HTERT-HM (cell line): ENCODE results near the genes MBL2, CISD1, FAM13C, CDK1 and CABCOCO1.

GRCh38 chr10:52772613-52772994 lies at the start of gene MBL2:
TSS of gene MBL2 (minus strand) at chr10:52772784.
- RRBS: no CpG with 5 or more reads among the region's 3 CpGs

DNA sequence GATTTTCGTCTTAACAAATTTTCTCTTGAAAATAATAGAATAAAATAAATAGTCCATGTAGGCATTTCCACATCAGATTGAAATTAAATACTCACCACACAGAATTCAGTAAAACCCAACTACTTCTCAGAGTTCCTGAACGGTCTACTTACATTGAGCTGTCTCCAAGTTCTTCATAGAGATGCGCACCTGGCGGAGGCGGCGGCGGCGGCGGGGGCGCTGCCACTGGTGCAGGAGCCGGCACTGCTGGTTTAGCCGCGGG lies 973.9 kb downstream of the PCDH15 start:
- RRBS: no CpG with 5 or more reads among the region's 13 CpGs

- RRBS: no CpG with 5 or more reads among the region's 2 CpGs
Measured at GRCh38 chr10:57703659-57704291, 563.9 kb downstream of the IPMK start.

DNA sequence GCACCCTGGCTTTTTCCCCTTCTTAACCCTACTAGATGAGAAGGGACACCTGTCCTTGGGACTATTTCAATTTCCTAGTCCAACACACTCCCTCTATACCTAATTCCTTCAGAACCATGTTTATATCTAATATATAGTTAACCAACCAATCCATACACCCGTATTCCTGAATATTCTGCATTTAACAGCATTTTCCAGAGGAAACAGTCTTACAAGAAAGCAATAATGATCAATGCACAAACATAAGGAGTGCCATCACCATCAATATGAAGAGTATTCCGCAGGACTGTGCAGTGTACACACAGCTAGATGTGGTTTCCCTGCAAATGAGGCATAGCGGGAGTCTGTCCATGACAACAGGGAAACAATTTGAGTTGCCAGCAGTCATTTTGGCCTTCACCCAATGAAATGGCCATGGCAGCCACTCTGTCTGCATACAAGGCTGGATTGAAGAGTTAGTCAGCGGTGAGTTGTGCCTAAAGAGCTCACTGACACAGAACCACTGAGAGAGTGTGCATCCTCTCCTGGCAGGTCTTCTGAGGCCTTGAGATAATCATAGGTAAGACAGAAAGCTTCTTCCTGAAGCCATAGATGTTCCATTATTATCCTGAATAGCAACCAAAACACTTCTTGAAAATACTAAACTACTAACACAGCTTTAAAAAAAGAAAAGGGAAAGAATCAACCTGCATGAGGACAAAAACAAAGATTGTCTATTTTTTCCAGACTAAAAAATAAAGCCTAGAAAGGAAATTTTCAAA lies 303.4 kb downstream of the IPMK start:
- RRBS: no CpG with 5 or more reads among the region's 4 CpGs

DNA sequence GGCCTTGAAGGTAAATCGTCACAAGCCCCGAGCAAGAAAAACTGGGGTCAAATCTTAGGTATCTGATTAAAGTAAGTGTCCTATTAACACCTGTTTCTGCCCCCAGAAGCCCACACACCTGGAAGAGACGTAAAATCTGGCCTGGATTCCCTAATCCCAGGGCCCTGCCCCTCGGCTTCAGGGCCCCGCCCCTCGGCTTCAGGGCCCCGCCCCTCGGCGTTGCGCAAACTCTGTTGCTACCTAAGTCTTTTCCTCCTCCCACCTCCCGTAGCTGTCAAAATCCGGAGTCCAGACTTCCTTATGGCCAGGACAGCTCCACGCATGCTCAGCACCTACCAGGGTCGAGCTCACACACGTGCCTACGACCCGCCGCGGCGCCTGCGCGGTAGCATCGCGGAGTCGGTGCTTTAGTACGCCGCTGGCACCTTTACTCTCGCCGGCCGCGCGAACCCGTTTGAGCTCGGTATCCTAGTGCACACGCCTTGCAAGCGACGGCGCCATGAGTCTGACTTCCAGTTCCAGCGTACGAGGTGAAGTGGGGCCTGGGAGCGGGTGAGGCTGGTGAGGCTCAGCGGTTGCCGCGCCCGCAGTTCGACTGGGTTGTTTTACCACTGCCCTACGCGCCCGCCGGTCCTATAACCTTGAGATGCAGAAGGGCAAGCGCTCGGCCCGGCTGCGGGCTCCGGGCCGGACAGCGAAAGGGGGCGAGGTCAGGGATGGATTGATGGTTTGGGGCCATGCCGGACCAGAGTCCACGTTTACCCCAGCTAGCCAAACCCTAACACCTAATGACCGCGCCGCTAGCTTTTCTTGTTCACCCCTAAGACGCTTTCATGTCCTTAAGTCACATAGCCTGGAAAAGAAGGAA lies at the start of gene CISD1:
Gene CISD1 (plus strand): TSS at position 388 of the 868 bp plus-strand sequence.
- RRBS: 0% methylated on average over 4 of the region's 64 CpGs

DNA sequence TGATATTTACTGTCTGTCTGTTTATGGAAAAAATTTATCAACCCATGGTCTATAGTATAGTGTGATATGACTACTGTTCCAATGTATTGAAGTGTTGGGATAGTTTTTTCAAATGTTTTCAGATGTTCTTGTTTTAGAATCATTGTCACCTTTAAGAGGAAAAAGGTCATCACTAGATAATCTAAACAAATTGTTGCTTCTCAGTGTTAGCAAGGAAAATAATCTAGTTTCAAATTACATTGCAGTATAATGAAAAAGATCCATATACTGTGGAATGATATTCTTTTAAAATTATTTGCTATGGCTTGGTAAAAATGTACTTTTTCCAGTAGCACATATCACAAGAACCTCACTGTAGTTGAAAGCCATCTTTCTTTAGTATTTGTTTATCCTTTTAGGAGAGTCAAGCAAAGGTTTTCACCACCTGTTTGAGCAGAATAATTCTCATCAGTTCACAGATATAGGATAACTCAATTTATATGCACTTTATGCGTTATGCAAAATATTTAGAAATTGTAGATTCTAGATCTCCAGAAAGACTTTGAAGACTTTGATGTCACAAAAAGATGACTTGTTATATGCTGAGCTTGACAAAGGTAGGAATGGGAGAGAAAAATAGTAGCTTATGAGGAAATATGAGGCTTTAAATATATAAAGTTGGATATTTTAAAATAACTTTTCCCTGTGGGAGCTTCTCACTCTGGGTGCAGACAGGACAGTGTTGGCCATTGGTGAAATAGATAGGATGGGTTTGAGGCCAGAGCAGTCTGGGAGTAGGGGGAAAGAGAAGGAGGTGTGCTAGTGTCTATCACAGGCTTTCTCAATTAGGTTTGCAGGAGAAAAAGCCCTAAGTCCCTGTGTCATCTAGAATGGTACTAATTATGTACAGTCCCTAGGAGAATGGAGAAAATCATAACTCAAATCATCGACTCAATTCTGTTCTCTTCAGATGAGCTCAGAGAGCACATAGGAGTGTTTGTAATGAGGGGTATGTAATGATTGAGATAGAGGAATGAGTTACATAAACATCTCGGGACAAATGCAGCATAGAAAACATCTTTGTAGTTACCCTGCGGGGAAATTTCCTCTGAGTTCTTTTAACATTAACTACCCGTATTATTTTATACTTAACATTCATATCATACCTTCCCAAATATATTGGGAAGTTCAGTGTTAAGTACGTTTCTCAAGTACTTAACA lies 11.4 kb downstream of the TFAM start:
- RRBS: no CpG with 5 or more reads among the region's 6 CpGs

DNA sequence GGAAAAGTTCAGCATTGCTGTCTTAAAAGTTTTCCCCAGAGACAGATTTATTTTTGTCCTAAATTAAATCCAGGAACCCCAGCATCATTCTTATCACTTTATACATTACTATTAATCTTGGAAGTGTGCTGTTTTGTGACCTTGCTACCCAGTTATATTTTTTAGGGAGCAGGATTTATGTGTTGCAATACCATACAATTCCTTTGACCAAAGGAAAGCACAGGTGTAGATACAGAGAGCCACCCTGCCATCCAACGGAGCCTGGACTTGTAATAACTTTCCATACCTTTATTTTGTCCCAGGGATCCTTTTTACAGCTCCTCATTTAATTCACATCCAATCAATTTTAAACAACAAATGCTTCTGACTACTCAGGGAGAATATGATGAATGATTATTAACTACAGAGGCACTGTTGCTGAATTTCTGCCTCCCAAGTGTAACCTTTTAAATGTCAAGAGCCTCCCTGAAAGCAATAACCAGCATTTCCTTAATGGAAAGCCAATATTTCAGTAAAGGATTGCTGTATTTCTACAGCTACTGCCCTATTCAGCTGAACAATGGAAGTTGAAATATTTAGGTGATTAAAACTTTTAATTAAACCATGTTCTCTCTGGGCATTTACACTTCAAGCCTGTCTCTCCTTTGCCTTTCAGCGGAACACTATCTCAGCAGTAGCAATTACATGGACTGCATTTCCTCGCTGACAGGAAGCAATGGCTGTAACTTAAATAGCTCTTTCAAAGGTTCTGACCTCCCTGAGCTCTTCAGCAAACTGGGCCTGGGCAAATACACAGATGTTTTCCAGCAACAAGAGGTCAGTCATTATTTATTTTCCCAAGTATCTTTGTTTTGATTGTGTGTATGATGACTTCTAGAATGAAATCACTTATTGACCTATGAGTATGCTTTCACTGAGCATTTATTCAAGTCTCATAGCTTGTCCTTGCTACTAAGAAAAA lies 304.5 kb downstream of the BICC1 start:
- RRBS: no CpG with 5 or more reads among the region's 3 CpGs

DNA sequence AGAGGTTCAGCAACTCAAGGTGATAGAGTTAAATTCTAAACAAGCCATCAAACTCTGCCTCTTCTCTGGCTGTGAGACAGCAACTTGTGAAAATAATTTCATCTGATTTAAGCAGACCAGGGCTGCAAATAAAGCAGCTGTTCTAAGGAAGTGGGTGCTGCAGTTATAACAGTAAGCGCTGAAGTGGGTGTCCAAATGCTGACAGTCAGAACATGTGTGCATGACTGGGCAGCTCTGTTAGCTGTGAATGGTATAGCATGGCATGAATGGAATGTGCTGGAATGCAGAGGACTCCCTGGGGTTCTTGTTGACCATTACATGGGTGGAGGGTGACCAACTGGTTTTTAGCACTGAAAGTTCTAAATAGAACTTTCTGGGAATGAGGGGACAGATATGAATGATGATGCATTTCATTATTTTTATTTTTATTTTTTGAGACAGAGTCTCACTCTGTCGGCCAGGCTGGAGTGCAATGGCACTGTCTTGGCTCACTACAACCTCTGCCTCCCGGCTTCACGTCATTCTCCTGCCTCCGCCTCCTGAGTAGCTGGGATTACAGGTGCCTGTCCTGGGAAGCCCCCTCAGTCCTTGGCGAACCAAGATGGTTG lies 319.9 kb upstream of the PHYHIPL start:
- RRBS: no CpG with 5 or more reads among the region's 6 CpGs

DNA sequence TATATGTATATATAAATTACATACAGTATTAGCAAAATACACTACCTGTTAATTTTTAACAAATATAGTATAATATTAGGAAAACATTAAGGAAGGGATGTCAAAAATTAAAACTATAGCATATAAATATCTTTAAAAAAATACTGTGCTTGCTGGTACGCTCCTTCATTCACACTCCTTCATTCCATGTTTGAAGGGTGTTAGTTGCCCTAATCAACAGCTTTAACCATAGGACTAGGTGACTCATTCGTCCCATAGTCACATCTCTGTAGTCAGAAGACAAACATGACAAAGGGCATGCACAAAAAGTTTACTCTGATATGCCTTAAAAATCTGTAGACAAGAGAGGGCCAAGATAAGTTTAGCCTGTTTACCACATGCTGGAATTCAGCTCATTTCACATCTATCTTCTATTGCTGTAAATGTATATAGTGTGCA lies 717 bp downstream of the FAM13C start:
- RRBS: no CpG with 5 or more reads among the region's 2 CpGs

GRCh38 chr10:59362344-59363552 lies at the start of gene FAM13C:
TSS of gene FAM13C (minus strand) at chr10:59362549.
- RRBS: 1% methylated on average over 17 of the region's 45 CpGs

GRCh38 chr10:59387746-59388038 lies 25.3 kb upstream of the FAM13C start:
- RRBS: no CpG with 5 or more reads among the region's 2 CpGs

DNA sequence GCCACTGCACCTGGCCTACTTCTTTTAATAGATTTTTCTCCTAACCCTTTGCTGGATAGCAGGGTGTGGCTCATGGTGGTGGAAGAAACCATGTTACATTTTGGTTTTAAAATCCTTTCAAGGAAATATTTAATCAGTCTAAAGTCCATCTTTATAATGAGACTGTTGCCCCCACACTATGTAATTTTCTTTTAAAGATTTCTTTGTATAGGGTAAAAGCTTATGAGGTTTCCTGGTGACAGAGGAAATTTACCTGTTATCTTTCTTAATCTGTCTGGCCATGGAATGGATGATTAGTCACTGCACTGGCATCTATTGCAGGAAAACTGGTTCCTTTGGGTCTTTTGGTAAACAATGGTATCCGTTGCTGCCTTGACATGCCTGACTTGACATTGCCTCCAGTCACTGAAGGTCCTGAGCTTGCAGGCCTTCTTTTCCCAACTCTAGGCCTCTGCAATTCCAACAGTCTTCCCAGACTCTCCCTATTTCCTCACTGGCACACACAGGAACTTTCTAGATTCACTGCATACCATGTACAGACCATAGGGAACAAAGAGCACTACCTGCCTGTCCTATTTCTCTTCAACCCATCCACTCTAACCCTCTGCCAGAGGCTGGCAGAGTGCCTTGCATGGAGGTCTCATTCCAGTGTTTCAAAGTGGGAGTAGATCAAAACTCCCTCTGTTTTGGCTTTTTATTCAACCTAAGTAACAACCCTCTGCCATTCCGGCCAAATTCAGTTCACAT lies 59.1 kb upstream of the CCDC6 start:
- RRBS: no CpG with 5 or more reads among the region's 2 CpGs

DNA sequence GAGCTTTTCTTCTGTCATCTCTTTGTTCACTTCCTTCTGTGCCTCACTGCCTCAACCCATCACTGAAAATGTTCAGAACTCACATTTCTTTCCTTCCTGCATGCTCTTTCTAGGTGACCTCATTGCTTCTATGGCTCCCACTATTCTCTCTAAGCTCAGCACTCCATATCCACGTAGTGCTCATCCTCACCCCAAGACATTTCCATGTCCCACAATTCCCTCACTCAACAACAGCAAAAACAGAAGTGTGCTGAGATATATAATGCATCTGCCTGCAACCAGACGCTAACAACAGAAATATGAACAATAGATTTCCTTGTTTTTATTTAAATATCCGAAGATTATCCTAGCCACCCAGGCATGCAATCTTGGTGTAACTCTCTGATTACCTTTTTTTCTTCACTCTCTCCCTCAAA lies 104.1 kb downstream of the ANK3 start:
- RRBS: no CpG with 5 or more reads among the region's 3 CpGs

DNA sequence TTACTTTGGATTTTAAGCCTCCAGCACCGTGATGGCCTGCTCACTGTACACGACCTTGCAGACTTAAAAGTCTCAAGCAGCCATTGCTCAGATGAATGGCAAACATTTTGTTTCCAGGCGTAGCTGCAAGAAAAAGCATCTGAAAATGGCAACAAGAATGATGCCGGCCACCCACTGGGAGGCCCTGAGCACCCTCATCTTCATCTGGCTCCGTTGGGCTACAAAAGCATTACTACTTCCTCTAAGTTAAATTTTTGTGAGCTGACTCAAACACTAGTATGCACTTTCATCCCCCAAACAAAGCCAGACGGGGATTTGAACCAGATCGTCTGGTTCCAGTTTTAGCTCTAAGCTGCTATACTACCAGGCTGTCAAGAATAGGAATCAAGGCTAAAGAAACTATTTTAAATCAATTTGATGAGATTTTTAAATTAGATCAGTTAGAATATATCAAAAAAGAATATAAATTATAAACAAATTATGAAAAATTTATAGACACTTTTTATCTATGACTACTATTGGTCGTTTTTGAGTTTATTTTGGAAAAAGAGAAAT lies 116.6 kb upstream of the CDK1 start:
- RRBS: no CpG with 5 or more reads among the region's 8 CpGs

DNA sequence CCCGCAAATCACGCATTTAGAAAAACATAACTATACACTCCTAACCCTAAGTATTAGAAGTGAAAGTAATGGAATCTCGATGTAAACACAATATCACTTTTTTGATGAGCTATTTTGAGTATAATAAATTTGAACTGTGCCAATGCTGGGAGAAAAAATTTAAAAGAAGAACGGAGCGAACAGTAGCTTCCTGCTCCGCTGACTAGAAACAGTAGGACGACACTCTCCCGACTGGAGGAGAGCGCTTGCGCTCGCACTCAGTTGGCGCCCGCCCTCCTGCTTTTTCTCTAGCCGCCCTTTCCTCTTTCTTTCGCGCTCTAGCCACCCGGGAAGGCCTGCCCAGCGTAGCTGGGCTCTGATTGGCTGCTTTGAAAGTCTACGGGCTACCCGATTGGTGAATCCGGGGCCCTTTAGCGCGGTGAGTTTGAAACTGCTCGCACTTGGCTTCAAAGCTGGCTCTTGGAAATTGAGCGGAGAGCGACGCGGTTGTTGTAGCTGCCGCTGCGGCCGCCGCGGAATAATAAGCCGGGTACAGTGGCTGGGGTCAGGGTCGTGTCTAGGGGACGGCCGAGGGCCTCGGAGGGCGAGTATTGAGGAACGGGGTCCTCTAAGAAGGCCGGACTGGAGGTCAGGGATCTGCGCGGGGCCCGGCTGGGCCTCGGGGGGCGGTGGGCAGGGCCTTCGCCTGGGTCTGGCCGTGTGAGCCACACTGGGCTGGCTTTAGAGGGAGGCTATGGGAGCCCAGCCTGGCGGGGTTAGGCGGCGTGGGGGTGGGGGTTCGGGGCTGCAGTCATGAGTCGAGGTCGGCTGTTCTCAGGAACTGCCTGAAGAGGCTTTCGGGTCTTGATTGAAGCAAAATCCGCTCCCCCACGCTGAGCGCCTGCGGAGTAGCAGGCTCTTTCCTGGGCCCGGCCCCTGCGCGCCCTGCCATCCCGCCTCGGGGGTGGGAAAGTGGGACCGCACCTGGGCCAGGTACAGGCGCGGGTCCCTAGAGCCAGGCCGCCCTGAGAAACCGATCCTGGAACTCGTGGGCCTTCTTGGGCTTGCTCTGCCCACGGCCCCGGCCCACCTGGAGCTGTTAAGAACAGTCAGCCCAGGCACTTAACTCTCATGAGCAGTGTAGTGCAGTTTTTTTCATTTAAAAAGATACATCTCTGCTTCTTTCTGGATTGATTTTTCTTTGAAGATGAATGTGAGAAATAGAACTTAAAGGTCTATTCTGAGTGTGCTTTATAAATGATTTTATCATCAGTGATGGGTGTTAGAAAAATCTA lies at the start of gene CDK1:
Gene CDK1 (plus strand): TSS at position 437 of the 1,274 bp plus-strand sequence.
- RRBS: under 1% methylated on average over 13 of the region's 72 CpGs

DNA sequence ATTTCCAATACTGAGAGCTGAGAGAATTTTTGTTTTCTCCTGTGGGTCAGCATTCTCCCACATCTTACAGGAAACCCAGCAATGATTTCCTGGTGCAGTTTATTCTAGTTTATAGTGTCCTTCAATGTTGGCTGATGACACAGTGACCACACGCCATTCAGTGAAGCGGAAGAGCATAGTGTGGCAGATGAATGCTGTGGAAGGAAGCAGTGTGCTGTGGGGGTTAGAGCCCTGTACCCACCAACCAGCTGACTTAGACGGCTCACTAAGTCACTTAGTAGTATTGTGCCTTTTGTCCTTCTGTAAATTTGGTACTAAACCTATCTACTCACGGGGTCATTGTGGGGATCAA lies 1.4 kb upstream of the TMEM26 start:
- RRBS: no CpG with 5 or more reads among the region's 4 CpGs

DNA sequence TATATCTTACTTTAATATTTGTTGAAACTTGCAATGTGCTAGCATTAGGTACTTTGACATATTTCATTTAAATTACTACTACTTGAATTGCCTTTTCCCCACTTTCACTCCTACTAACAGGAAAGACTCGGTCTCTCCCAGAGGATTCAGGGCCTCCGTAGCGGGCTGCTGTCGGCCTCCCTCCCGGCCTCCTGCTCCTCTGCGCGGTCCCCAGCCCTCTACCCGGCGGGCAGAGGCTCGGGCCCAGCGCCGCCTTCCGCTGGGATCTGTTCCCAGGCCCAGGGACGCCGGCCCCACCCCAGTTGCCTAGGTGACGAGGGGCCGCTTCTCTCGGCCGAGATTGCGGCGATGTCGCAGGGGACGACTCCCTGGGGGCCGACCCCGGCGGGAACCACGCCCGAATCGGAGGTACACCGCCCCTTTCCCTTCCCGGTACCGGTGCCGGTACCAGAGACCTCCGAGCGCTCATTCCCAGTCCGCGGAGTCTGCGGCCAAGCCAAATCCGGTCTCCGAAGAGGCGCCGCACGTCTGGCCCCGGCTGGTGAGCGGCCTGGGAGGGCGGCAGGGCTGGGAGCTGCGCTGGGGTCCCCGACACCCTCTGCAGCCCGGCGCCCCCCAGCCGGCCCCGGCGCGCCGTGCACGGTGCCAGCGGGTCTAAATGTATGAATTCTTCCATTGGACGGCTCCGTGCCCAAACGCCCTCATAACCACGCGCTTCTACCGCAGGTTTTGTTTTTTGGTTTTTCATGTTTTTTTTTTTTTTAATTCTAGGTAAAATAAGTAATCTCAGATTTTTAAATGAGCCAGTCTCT lies at the start of gene CABCOCO1:
Gene CABCOCO1 (plus strand): TSS at position 305 of the 812 bp plus-strand sequence.
- RRBS: 4% methylated on average over 33 of the region's 63 CpGs

GRCh38 chr10:61901902-61902913 lies 709 bp downstream of the ARID5B start:
- RRBS: no CpG with 5 or more reads among the region's 25 CpGs

DNA sequence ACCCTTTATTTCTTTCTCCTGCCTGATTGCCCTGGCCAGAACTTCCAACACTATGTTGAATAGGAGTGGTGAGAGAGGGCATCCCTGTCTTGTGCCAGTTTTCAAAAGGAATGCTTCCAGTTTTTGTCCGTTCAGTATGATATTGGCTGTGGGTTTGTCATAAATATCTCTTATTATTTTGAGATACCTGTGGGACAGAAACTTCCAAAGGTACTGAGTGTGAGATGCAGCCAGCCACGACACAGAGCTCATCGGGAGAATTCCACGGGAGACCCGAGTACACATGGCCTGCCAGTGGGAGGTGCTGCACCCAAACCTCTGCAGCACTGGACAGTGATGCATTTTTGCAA lies 77.3 kb downstream of the ARID5B start:
- RRBS: no CpG with 5 or more reads among the region's 5 CpGs

DNA sequence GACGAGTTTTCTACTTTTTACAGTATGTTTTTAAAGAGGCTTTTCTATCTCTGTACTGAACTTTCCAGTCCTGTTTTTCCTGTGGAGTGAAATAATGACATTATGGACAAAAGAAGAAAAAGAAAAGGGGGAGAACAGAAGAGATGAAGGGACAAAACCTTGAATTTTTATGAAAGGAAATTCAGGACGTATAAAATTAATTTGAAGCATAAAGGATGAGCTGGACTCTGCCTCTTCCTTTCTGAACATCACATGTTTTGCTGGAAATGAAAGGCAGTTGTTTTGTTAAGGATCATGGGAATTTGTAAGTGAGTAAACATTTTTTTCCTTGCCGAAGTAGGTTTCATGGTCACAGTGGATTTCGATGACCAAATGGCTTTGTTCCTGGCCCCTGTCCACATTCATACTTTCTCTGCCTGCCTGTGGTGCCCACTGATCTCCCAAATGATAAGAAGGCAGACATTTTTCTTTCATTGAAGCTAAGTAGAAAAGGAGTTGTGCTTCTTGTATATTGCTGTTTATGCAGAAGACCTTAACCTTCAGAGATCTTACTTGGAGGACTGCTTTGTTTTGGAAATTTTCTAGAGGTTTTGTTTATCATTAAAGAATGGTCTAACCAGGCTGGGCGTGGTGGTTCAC lies 104.2 kb downstream of the ARID5B start:
- RRBS: no CpG with 5 or more reads among the region's 5 CpGs